Endodermal cell (in vitro differentiated cells): ENCODE measurements around a stretch of chr6.

DNA sequence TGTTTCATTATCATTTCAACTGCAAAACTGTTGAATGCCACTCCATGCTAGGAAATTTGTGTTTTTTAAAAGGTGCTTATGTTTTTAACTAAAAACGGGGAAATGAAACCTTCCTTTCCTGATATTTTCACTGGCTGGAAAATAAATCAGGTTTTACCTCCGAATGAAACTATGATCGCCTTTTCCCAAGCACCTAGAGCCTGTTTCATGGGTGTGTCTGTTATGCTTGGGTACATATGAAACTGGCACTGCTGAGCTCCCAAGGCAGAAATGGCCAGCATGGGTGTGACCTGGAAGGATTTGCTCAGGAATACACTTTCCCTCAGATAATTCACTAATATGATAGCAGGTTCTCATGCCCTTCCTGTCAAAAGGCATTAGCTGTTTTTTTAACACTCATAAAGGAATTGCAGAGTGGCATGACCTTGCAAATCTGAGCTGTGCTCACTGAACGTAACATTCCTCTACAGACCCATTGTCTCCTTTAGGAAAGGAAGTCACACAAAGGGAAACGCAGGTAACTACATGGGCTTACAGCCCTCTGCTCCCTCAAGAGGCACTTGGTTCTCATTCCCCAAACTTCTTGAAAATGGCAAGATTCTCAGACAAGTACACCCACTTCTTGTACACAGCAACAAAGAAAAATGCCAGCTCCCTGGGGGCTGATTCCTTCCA lies 72.8 kb downstream of the METTL24 start:
- PRO-cap: unidirectional peak, plus-strand start at position 500 of the sequence

DNA sequence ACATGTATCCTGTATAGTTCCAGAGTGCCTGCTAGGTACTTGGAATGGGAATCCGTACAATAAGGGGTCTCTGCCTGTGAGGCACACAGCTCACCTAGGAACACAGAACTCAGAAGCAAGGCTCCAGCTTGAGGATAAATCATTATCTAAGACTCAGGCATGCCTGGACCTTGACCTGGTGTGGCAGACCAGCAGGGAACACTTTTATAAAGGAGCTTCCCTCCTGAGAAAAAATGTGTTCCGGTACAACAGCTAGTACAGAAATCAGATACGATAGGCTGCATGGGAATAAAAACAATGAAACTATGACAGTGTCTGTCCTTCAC lies 70.4 kb downstream of the METTL24 start:
- PRO-cap: no peak

- PRO-cap: no peak
These were observed 78.5 kb upstream of the SLC22A16 start for GRCh38 chr6:110554743-110555565.

- PRO-cap: no peak
These were observed 92.4 kb upstream of the SLC22A16 start for GRCh38 chr6:110568831-110569199.

DNA sequence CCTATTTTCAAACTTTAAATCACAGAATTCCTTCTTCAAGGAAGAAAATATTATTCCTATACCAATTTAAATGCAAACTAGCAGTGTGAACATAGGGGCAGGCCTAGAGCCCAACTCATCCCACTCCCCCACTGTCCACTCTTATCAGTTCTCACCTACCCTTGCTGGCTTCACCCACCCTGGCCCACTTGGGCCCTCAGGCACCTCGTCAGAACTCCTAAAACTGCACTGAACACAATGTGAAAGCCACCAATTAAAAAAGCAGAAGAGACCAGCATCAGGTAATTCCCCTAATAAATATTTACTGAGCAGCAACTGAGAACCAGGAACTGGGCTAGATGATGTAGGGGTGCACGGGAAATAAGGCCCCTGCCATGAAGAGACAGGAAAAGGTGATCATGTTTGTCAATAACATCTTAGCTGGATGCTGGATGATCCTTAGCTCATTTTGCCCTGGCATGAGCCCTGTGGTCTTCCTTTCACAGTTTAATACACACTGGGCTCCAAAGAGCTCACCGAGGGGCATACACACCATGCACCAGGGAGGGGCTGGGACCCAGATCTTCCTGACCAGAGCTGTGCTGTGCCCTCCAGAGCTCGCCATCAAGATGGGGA lies 113.4 kb upstream of the SLC22A16 start:
- PRO-cap: no peak

- PRO-cap: no peak
These were observed 68.7 kb downstream of the CDK19 start for GRCh38 chr6:110746542-110747085.

- PRO-cap: bidirectional peak, plus-strand start at chr6:110876500, minus-strand start at chr6:110876313
These were observed 1.8 kb downstream of the AMD1 start for GRCh38 chr6:110876138-110876932.

DNA sequence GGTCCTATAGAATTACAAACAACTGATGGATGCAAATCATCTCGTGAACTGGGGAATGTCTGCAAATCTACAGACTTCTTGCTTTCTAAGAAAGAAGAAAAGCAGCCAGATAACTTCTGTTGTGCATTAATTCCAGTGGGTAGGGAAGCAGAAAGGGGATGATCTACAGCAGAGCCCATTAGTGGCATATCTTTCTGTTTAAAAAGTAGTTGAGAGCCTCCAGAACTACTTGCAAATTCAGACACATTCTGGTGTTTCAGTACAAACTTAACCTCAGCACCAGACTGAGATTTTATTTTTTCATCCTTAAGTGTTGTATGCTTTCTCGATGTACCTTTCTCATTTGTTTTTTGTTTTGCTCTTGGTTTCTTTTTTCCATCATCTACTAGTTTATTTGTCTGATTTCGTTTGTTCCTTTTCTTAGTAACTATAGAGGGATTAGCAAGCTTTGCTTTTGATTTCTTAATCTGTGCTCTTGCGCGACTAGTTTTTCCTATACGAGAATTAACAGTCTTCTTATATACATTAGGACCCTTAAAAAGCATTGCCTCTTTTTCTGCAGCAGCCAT lies 108.6 kb downstream of the REV3L start:
- PRO-cap: no peak

DNA sequence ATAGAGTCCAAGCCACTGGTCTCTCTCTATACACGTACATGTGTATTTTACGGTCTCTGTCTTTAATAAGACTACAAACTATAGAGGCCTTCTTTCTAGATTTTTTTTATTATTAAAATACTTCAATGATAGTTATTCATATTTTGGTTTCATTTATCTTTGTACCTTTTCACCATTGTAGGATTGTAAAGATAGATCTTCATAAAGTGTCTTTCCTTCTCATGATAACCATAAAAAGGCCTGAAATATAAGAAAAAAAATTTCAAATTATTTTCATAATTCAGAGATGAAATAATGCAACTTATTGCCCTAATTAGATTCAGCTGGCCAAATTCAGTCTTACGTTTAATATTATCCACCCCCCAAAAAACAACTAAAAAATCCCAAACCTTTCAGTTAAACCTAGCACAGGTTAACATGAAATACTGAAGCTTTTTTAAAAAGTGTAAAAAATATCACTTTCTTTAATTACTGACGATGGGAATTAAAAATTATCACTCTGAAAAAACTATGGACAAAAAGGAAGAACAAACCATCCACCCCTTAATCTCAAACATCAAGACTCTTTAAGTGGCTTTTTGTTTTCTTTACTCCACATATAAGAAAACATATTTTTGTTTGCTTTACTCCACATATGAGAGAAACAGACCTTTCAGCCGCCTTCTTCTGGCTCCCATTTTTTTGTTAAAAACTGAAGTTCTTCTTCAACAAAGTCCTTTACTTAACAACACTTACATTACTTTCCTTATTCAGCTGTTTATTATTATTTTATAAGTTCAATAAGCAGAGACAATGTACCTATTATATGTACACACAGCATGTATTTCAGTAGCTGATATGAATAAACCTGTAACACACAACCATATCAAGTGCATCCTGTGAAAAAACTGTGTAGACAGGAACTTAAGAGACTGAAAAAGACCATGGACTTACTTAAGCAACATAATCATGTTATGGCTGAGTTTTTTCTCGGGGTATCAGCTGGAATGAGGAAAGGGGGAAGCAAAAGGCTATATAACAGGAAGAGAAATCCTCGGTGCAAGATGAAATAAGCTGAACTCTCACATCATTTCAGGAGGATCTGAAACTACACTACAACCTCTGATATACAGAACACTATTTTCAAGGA lies 71.3 kb downstream of the REV3L start:
- PRO-cap: no peak

DNA sequence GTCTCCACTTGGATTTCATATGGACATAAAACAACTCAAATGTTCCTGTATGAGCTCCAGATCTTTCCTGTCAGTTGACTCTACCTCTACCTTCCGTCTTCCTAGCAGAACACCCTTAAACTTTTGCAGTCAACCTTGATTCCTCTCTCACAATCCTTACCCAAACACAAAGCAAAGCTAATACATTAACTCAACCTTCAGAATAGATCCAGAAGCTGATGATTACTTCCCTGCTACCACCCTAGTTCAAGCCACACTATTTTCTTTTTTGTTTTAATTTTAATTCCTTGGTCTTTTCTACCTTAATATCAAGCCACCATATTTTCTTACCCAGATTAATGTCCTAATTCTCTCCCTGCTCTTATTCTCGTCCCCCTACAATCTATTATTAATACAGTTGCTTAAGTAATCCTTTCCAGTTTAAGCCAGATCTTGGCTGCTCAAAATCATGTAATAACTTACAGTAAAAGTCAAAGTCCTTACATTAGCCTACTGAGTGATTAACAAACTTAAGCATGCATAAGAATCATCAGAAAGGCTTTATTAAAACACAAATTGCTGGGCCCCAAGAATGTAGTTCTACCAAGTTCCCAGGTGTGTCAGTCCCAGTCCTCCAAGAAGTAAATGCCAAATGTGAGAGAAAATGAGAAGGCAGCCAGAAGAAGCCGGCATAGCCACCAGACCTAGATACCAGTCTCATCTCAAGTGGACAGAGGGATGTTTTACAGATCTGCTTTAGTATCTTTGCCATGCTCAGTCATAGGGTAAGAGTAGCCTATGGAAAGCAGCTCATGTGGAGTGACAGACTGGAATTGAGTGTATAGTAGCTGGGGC lies 68.2 kb downstream of the REV3L start:
- PRO-cap: no peak

GRCh38 chr6:111415467-111416017 lies 67.5 kb downstream of the REV3L start:
- PRO-cap: no peak

DNA sequence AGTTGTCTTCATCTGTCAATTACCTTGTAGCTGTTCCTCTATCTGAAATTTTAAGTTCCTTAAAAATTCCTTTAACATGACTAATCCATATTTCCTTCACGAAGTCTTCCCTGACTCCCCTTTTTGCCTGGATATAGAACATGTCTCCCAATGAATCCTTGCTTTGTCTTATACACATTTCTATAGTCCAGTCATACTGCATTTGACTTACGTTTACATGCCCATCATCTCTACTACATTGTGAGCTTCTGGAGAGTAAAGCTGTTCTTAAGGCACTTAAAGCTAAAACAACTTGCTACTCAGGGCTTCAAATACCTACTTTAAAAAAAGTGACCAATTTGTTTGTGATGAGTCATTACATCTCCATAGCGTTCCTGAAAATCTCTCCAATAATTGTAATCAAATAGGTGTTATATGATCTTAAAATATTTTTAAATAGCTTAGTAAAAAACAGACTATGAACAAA lies 4.9 kb downstream of the REV3L start:
- PRO-cap: no peak

GRCh38 chr6:111589274-111590068 lies 16.2 kb downstream of the TRAF3IP2 start:
- PRO-cap: no peak

GRCh38 chr6:111663012-111663604 lies 57.4 kb upstream of the TRAF3IP2 start:
- PRO-cap: no peak

DNA sequence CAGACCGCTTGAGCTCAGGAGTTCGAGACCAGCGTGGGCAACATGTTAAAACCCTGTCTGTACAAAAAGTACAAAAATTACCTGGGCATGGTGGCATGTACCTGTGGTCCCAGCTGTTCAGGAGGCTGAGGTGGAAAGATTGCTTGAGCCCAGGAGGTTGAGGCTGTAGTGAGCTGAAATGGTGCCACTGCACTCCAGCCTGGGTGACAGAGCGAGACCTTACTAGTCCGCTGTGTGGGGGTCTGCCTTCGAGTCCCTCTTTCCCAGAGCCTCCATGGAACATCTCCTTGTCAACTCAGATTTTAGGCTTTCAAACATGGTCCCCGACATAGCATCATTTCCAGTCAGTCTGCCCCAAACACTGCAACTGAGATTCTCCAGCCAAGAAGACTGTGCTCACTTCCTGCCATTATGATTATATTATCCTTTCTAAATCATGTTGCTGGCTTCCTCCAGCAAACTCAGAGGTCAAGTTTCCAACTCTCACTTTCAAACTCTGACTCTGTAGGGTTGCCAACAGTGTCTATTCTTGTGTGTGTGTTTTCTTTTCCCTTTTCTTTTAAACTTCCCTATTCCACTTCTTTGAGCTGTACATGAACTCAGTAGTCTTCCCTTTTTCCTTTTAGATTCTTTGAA lies 61.0 kb upstream of the TRAF3IP2 start:
- PRO-cap: no peak

- PRO-cap: no peak
These were observed 92.4 kb upstream of the TRAF3IP2 start for GRCh38 chr6:111698174-111698387.

GRCh38 chr6:111712360-111712989 lies 106.8 kb upstream of the TRAF3IP2 start:
- PRO-cap: no peak

DNA sequence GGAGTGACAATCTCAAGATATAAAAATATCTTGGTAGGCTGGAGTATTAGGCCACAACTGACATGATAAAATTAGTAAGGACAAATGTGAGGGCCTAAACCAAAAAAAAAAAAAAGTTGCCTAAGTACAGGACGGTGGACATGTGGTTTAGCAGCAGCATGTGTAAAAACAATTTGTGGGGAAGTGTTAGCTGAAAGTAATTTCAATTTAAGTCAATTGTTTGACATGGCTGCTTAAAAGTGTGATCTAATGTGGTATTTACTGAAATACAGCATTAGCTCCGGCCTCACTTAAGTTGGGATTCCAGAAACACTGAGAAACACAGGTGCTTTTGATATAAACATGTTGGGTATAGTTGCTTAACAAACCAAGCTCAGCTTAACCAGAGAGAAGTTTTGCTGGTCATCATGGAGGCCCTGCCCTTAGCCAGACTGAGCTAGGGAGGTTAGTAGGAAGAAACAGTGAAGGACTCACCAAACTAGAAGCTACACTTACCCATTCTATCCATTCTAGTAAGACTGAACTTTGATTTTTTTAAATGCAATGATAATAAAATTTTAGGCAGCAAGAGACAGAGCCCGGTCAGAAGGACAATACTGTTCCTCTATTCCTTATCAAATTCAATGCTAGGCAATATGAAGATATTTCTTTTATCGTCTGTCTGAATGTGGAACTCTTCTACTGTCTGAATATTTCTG lies 119.6 kb downstream of the FYN start:
- PRO-cap: no peak

- PRO-cap: no peak
These were observed 102.3 kb downstream of the FYN start for GRCh38 chr6:111770933-111771458.

- PRO-cap: no peak
These were observed 79.5 kb downstream of the FYN start for GRCh38 chr6:111793669-111794302.